Hair follicle dermal papilla cell (primary cell): Measurements from ENCODE around the genes ZCCHC12, STEEP1 and UPF3B.

GRCh38 chrX:112832566-112833253 is 7.9 kb downstream of the AMOT start:
- CAGE, long polyA plus RNA = no peak

- CAGE, long polyA plus RNA = no peak
Measured at GRCh38 chrX:113784796-113785232, 799.1 kb upstream of the HTR2C start.

- CAGE, long polyA plus RNA = no peak
Measured at GRCh38 chrX:115013689-115013963, 3.8 kb downstream of the IL13RA2 start.

DNA sequence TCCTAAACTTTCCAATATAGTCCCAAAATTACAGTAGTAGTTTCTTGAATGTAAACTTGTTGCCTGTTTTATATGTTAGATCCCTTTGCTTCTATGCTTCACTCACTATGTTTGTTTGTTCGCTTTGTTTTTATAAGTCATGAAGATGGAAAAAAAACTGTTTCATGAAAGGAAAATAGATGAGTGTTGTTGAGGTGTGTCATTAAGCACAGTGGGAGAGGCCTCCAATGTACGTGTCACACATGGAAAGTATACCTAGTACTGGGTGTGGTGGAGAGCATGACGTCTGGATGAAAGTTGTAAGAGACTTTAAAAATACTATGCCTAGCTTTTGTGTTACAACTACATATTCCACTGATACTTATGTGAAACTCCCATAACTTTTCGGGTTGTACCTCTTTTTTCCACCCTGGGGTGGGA is 28.4 kb downstream of the PLS3 start:
- CAGE, long polyA plus RNA = no peak

GRCh38 chrX:115593379-115593871 is 32.5 kb downstream of the PLS3 start:
- CAGE, long polyA plus RNA = no peak

DNA sequence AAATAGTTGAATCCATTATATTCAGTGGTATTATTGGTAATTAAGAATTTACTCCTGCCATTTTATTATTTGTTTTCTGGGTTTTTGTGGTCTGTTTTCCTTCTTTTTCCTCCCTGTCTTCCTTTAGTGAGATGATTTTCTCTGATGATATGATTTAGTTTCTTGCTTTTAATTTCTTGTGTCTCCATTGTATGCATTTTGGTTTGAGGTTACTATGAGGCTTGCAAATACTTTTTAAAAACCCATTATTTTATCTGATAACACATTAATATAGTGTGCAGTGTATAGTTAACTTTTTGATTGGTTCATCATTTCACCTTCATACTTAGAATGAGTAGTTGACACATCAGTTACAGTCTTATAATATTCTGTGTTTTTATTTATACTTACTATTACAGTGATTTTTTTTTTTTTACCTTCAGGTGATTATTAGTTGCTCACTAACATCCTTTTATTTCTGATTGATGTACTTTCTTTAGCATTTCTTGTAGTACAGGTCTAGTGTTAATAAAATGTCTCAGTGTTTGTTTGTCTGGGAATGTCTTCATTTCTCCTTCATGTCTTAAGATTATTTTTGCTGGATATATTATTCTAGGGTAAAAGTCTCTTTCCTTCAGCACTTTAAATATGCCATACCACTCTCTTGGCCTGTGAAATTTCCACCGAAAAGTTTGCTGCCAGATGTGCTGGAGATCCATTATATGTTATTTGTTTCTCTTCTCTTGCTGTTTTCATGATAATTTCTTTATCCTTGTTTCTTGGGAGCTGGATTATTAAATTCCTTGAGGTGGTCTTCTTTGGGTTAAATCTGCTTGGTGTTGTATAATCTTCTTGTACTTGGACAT is 237.2 kb upstream of the AGTR2 start:
- CAGE, long polyA plus RNA = no peak

GRCh38 chrX:115950970-115951445 is 219.5 kb upstream of the AGTR2 start:
- CAGE, long polyA plus RNA = no peak

GRCh38 chrX:115967097-115968064 is 203.2 kb upstream of the AGTR2 start:
- CAGE, long polyA plus RNA = no peak

GRCh38 chrX:118347093-118347661 is 1.3 kb downstream of the WDR44 start:
- CAGE, long polyA plus RNA = no peak

GRCh38 chrX:118392571-118393170 is 46.8 kb downstream of the WDR44 start:
- CAGE, long polyA plus RNA = no peak

DNA sequence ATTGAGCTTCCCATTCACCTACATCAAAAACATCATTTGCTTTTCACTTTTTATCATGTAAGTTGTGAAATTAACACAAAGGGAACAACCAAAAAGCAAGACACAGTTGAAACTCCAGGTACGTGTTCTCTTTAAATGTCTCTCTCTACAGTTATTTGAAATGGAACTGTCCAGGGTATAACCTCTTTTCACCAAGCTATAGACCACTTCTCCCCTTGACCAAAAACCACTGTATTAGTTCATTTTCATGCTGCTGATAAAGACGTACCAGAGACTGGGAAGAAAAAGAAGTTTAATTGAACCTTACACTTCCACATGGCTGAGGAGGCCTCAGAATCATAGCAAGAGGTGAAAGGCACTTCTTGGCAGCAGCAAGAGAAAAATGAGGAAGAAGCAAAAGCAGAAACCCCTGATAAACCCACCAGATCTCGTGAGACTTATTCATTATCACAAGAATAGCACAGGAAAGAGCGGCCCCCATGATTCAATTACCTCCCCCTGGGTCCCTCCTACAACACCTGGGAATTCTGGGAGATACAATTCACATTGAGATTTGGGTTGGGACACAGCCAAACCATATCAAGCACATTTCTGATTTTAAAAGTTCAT is 97.7 kb downstream of the DOCK11 start:
- CAGE, long polyA plus RNA = no peak

DNA sequence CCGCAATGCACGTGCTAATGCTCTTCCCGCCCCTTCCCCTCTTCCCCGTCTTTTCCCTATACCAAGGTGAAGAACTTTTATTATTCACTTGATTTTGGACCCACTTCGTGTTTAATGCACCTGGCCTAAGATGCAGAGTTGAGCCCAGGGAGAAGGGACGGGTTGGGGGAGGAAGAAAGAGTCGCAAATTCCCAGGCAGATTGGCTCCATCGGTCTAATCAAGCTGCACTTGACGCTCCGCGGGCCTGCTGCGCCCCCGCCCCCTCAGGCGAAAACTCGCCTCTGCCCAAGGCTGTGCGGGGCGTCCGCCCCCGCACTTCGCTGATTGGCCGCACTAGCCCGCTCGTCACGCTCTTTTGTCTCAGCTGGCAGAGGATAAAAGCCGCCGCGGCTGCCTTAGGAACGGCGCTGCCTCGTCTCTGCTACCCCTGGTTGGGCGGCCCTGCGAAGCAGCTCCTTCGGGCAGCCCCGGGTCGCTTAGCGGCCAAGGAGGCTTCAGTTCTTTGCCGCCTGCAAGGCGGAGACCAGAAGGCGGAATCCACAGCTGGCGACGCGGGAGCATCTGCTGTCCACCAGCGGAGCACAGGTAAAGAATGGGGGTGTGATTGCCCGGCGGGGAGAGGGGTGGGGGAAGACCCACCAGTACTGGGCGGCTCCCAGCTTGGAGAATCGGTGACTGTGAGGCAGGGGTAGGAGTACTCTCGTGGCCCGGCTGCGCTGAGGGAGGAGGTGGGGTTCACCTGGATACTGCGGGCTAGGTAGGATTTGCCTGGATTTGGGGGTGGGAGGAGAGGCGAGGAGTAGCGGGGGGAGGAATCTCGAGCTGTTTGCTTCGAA is at the start of gene ZCCHC12:
ZCCHC12 (plus strand) TSS at position 405 of the 837 bp plus-strand sequence.
- CAGE, long polyA plus RNA = no peak

DNA sequence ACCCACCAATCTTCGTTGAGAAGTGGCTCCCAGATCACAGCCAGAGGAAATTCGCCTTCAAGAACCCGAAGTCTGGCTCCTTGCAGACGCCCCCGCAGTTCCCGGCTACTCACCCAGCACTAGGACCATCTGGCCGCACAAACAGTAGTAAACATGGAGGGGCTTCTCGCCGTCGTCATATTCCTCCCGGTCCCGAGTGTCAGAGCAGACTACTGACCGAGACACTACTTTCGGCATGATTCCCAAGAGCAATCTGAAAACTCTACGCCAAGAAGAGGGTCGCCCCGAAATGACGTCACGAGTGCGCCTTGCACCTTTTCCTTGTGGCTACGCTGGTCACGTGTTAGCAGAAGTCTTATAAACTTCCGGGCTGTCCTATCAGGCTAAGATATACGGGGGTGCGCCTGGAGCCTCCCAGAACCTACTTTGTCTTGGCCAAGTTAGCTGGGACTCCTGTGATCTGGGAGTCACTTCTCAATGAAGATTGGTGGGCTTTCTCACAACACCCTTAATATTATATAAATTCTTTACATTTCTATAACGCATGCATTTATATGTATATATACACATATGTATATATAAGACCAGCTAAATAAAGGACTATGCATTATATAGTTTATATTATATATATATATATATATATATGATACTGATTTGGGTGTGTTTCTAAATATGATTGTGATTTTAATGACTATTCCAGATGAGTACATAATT is at the start of gene STEEP1:
STEEP1 (minus strand) TSS at position 291 of the 714 bp plus-strand sequence.
- CAGE, long polyA plus RNA = no peak

GRCh38 chrX:119677522-119678043 is 15.4 kb downstream of the SEPTIN6 start:
- CAGE, long polyA plus RNA = no peak

DNA sequence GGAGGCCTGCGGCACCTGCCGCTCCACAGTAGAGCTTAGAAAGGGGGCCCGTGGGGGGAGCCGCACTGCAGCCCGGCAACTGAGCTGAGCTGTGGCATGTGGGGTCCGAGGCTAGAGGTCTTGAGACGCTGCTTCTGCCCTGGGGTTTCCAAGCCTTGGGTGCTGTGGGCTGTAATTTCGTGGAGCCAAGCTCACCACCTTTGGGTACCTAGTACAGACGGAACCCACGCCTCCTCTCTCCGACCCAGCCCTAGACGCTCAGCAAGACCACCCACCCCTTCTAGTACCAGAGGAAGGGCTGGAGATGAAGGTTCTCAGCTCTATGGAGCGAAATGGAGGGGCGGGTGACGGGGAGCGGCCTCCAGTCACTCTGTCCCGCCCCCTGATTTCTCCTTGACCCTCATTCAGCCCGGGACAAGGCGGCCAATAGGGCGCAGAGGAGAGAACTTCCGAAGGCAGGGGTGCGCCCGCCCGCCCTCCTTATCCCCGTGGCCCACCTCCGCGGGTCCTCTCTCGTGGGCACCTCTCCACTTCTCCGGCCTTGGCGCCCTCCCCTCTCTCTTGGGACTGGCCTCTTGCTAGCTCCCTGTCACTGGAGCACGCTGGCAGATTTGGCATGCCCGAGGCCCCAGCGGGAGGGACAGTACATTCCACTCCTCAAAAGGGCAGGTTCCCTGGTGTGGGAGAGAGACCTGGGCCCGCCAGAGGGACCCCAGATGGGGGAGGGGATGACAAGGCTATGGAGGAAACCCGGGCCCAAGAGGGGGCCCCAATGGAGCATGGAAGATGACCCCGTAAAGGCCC is 982 bp upstream of the SEPTIN6 start:
- CAGE, long polyA plus RNA = no peak

DNA sequence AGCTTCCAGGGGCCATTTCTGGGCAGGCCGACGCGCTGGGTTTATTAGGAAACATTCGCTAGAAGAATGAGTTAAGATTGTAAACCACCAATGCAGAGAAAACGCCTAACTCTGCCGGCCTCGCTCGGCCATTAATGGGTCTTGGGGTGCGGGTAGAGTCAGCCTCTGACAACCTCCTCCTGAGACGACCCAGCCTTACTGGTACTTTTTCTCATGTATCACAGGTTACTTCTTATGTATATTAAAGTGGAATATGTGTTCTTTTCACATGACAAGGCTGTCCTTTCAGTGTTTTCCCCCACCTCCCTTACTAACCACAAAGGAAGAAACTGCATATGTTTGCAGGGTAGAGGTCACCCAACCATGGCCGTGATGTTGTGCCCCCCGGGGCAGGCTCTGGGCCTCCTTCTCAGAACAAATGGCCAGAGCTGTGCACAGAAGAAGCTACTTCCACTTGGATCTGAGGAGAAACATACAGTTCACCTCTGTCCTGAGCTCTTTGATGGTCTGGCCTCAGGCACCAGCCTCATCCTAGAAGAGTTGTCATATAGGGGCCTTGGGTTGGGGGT is 1.6 kb downstream of the SOWAHD start:
- CAGE, long polyA plus RNA = no peak

- CAGE, long polyA plus RNA = no peak
Measured at GRCh38 chrX:119852192-119853383, at the start of gene UPF3B. Gene UPF3B, minus strand, starts transcription at chrX:119852963.

DNA sequence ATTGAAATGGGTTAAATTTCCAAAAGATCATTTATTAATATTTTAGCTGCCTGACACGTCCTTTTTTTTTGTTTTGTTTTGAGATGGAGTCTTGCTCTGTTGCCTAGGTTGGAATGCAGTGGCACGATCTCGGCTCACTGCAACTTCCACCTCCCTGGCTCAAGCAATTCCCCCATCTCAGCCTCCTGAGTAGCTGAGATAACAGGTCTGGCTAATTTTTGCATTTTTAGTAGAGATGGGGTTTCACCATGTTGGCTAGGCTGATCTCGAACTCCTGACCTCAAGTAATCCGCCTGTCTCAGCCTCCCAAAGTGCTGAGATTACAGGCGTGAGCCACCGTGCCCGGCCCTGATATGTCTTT is 18.1 kb downstream of the NKAP start:
- CAGE, long polyA plus RNA = no peak

DNA sequence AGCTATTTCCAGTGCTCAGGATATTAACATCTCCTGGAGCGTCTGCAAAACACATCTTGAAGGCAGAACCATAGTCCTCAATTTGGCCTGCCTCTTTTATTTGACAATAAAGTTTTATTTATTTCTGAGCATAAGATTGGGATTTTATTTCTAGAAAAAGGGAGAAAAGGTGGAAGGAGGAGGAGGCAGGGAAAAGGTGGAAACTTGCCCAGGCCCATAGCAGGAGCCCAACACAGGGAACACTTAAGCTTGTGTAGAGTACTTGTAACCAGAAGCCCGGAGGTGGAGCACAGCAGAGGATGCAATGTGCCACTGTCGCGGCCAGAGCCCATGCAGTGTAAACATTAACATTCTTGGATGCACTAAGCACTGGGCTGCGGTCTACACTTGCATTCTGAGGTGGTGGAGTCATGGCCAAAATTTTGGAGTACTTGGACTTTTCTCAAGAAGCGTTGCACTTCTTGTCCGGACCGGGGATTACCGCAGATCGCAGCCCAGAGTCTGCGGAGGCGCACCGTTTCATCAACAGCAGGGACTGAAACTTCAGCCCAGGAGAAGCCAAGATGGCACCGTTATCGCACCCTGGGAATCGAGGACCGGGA is 4.5 kb upstream of the RHOXF1 start:
- CAGE, long polyA plus RNA = no peak

DNA sequence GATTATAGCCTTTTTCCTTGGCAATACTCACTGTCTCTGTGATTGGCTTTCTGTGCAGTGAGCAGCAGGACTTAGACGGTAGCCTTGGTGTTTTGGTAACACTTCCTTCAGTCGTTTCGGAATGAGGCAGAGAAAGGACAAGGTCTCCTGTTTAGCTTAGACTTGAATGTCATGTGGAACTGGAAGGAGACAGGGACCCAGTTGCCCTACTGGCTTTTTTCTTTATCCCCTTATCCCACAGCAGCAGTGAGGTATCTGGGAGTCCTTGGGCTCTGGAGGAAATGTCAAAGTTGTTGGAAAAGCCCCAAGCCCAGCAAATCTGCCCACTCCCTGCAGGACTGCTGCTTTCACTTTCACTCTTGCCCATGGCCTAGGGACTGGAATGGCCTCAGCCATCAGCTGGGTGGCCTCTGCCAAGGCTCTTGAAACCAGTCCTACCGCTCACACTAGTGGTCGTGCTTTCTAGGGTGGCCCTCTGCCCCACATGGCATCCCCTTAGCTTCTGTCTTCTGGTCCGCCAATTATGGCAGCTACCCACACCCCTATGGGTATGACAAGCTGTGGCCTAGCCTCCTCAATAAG is 9.6 kb upstream of the RHOXF1 start:
- CAGE, long polyA plus RNA = no peak